ENCODE measurements around the gene DDX60.

- PRO-cap: no peak
Measured at GRCh38 chr4:158715340-158715738, 7.9 kb downstream of the PPID start.

DNA sequence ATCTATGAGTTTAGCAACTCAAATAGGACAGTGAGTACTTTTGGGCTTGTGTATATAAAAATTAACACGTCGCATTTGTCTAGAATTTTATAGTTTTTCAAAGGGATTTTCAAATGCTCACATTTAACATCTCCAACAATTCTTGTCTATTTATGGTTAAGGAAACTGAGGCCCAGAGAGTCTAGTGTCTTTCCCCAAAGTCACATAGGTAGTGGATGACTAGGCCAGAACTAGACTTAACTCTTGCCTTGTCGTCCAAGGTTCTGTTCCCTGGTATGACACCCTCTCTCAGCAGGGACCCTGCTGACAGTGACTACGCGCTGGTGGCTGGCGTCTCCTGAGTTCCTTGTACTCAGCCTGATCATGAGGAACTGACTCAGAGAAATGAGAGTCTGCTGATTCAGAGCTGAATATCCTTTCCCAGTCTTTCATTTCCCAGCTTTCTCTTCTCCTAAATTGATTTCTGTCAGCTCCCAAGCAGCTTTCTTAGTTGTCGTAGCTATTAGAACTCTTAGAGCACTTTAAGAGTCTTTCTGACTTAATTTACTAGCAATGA is 27.9 kb downstream of the FNIP2 start:
- PRO-cap: unidirectional peak, minus-strand start at position 311 of the sequence

GRCh38 chr4:158839594-158840275 is 70.9 kb downstream of the FNIP2 start:
- PRO-cap: no peak

DNA sequence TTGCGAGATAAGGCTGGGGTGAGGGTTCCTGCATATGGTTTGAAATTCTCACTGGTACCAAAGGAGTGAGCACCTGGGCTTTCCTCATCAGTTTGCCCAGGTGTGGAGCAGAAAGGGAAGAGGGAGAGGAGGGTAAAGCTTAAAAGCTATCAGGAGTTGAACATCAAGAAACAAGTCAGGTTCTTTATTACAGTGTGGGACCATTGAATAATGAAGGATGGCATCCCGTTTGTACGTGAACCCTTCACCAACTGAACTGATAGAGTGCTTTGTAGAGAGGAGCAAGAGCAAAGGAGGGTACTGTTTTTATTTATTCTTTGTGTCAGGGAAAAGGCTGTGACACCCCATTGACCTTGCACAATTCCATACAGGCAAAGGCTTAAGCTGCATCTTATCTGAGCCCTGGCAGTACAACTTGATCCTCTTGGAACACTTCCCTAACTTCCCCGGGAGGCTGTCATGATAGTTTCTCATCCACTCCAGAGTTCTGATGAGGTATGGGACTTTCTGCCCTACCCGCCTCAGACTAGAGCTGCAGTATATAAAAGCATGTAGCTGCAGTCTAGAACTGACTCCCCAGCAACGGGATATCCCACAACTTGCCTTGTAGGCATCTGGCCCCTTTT is 72.5 kb downstream of the FNIP2 start:
- PRO-cap: no peak

DNA sequence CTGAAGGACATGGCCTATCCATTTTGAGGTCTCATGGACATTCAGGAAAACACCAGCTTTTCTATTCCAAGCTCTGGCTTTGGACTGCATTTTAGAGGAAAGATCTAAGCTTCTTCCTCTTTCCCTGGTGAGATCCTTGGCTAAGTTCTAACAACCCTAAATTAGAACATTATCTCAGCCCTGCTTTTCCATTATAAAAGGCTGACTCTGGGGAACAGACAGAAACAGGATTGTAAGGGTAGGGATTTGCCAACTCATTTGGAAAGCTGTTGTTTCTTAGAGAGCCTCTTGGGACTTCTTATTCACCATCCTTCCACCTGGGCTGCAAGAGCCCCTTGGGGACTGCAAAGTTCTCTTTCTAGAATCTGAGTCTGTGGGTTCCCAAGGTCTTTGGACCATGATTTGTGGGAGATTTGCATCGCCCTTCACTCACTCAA is 119.3 kb downstream of the C4orf45 start:
- PRO-cap: no peak

GRCh38 chr4:159010531-159011386 is 24.3 kb downstream of the C4orf45 start:
- PRO-cap: no peak

- PRO-cap: no peak
Measured at GRCh38 chr4:159150633-159150984, 47.7 kb downstream of the RAPGEF2 start.

DNA sequence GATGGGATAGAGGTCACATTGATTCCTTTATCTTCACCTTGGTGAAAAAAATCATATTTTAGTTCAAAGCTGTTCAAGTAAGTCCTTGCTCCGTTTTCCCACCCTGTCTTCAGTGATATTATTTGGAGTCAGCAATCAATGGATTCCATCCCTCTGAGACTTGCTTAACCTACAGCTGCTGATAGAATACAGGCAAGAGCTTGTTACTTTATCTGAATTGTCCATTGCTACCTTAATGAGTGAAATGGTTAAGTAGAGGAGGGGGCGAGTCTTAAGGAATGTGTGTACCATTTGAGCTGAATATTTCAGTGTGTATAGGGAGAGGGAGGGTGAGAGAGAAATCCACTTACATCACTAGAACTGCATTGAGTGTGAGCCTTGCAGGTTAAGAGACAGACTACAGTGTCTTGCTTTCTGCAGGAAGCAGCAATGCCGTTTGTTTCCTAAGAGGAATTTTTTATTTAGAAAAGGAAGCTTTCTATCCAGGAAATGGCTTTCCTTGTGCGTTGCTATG is 163.9 kb downstream of the RAPGEF2 start:
- PRO-cap: no peak

DNA sequence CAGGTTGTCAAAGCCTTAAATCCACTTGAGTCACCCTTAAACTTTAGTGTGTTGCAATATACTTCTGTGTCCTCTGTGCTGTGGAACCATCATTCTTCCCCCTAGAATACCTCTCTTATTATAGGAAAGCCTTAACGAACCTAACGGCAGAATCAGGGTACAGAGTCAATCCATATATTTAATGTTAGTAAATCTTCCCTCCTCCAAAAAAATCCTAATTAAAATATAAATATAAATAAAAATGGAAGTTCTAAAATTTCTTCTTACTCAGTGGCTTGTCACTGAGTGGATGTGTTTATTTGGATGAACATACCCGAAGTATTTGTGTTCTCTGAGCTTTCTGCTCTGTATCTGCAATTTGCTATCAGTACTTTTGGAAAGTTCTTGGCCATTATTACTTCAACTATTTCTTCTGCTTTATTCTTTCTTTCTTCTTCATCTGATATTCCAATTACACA is 19.3 kb upstream of the NAF1 start:
- PRO-cap: no peak

DNA sequence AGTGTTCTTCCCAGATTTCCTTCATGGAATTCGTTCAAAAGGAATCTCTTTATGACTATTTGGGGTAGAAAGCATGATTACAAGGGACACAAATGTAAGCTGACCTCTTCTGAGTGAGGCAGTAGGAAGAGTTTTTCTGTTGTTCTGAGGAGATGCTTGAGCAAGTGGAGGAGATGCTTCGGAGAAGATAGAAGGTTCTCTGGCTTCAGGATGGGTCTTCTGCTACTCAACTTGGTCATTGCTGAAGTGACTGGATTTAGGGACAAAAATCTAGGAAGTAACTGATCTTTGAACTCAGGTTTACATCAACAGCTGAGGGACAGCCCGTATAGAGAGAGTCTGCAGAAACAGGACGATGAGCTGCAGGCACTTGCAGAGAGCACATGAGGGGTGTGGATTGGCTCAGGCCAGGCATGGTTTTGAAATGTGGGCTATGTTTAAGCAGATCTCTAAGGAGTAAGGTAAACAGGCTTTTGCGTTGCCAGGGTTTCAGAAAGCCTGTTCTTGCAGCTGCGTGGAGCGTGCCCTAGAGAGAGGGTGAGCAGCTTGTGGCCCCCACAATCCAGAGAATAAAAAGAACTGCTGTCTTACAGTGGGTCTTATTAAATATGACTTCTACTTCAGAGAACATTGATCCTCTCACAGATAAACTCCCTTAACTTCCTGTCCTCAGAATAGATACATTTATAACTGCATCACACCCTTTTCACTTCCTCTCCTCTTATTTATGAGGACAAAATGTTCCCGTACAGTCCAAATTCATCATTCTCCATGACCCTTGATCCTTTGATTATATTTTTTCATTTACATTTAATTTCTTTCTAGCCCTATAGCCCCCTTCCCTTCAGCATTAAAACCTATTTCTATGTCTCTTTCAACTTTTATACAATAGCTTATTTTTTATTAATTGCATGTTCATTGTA is 64.0 kb downstream of the TMA16 start:
- PRO-cap: no peak

DNA sequence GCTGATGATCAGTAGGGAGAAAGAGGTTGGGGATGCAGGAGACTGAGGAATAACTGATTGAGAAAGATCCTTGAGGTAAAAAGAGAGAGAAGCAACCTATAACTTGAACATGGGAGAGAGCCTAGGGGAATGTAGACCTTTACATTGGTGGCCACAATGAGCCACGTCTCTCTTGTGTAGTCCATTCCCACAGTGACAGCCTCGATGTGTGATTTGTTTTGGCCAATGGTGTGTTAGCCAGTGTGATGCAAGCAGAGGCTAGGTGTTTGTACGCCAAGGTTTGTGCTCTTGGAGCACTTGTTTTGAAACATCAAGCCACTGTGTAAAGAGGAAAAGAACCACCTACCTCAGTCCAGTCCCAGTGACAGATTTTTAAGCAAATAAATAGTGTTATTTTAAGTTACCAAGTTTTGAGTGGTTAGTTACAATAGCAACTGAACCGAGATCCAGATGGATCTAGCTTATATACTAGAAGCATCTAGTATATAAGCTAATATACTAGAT is 23.9 kb upstream of the TMEM192 start:
- PRO-cap: no peak

DNA sequence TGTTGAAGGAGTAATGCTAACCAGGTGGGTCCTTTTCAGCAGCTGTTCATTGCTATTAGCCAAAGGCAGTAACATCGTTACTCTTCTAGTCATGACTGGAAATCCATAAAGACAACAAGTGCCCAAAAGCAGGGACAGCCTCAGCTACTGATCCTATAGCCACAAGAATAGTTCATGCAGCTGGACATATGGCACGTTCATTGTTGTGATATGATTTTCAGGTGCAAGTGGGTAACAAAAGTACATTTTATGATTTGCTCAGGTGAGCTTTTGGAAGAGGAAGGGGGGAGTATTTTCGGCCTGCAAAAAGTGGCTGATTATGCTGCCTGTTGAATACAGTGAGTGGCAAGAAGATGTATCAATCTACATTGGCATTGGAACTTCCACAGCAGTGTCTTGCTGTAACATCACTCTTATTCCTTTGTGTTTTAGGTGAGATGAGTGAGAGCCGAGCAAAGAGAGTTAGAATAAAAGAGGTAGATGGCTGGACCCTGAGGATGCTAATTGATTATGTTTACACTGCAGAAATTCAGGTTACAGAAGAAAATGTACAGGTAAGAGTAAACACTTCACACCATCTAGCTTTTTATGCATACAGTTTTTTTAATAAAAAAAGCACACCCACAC is 31.1 kb downstream of the KLHL2 start:
- PRO-cap: no peak

DNA sequence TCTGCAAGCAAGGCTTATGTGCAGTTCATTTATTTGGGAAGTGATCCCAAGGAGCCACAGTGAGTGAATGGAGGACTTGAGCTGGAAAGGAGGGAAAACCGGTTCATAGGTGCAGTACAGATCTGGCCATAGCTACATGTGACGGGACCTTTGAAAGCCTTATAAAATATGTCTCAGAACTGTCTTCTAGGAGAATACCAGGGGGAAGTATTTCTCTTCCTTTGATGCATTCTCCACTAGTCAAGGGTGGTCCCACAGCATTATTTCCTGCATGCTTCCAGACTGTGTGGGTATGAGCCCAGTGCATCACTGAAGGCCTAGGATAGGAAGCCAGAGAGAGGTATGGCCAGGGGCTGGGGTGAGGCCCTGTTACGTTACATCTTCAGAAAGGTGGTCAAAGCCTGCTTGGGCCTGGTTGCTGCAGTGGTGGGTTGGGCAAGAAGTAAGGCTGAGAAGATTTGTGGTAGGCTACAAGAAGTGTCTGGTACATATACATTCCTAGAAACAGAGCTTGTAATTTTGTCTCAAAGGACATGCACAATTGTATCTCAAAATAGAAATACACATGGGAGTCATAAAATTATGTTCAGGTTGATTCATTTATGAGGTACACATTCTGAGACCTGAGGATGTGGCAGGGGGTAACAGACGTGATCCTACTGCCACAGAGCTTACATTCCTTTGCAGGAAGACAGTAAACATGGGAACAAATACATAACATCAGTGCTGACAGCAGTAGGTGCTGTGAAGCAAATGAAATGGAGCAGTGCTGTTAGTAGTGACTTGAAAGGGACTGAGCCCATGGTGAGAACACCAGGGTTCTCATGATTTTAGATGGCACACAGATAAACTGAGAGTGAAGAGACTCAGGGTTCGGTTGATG is 22.1 kb downstream of the GK3 start:
- PRO-cap: no peak

- PRO-cap: no peak
Measured at GRCh38 chr4:165332009-165332875, 4.8 kb downstream of the MSMO1 start.

DNA sequence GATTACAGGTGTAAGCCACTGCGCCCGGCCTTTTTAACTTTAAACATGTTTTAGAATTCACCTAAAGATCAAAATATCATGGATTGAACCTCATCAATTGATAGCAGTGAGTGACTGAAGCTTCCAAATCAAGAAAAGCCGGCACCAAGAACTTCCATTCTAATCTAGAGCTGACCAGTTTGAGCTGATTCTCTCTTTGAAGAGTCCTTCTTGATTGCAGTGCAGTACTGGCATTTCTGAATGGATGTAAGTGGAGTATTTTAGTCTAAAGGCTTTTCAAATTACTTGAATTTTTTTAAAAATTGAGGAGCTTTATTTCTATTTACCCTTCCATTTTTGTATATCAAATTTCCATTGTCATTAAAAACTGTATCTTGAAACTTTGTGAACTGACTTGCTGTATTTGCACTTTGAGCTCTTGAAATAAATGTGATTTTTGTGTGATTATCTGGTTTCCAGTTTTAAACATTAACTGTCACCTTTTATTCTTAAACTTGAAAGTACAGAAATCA is 15.2 kb downstream of the MSMO1 start:
- PRO-cap: no peak

DNA sequence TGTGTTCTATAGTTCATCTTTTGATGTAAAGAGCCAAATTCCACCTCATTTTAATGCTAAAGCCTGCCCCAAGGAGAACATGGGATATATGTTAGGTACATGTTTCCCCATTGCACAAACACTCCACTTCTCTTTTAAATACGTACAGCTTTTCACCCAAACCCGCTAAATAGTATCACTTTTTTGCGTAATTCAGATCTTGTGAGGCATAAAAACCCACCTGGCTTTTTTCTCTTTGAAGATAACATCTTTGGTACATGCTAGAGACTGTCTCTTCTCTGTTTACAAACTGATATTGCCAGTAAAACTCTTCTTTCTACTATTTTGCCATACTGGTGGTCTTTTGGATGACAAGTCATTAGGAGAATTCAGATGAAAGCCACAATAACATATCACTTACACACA is 608.4 kb downstream of the TLL1 start:
- PRO-cap: no peak

DNA sequence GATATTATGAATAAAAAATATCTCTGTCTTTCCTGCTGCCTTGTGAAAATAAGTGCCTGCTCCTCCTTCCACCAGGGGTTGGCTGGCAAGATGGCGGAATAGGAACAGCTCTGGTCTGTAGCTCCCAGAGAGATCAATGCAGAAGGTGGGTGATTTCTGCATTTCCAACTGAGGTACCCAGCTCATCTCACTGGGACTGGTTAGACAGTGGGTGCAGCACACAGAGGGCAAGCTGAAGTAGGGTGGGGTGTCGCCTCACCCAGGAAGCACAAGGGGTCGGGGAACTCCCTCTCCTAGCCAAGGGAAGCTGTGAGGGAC is 142.4 kb downstream of the SPOCK3 start:
- PRO-cap: no peak

DNA sequence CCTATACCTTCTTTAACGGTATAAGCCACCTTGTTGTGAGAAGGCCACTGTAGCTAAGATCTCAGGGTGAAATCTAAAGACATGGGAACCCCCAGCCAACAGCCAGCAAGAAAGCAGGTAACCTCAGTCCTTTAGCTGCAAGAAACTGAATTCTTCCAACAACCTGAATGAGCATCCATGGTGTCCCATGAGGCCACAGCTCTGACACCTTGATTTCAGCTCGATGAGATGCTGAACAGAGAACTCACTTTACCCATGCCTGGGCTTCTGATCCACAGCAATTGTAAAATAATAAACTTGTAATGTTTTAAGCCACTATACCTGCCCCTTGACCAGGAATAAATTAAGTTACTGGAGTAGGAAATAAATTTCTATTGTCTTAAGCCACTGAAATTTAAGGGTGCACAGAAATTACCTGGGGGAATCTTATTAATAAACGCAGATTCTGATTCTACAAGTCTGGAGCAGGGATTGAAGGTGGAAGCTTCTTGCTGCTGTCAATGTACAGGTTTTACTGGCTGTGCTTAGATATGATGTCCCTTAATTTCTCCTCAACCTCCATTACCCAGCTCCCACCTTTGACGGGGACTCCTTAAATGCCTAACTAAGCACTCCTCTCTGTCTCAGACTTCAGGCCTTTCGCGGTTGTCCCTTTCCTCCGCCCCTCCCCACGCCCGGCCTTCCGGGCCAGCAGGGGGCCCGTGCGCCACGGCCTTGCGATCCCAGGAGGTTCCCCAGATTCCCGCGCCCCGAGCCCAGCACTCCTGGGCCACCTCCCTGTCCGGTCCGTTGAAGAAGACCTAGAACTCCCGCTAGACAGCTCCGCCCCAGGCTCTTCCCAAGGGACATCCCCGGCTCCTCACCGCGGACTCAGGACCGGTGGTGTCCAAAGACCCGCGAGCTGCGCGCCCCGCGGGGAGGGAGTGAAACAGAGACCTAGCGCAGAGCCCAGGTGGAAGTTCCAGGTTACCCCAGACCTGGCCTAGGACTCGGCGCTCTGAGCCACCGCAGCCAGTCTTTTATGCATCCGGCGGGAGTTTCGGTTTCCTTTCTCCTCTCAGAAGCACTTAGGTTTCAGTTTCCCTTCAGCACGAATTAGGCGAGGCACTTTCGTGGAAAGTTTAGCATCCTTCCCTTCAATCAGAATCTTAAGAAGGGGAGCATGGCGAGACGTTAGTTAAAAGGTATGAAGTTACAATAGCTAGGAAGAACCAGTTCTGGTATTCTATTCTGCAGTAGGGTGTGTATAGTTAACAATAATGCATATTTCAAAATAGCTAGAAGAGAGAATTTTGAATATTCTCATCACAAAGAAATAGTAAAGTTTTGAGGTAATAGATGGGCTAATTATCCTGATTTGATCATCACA is at the start of gene DDX60:
TSS of gene DDX60 (minus strand) at position 994 of the 1,369 bp plus-strand sequence.
- PRO-cap: bidirectional peak, plus-strand start at position 680 of the sequence, minus-strand start at position 620 of the sequence; bidirectional peak, plus-strand start at position 1,143 of the sequence, minus-strand start at position 1,023 of the sequence

GRCh38 chr4:168408616-168409024 is 71.7 kb downstream of the DDX60L start:
- PRO-cap: no peak

DNA sequence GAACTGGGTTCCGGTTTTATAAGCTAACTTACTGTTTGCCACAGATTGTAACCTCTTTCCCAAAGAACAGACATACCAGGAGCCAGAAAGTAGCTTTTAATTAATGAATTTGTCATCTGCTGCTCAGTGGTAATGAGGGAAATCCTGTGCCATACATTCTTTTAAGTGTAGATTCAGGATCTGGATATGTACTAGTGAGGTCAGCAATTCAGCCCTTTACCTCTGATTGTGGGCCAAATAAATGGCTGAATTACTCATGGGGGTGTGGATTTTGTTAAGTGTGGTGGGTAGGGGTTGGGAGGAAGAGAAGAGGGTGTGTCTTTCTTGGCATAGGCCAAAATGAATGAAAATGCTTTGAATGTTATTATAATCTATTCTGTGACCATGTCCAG is 244.5 kb downstream of the CBR4 start:
- PRO-cap: no peak